Vagina (tissue), 1 donor: ENCODE data around the gene SLC35C2.

DNA sequence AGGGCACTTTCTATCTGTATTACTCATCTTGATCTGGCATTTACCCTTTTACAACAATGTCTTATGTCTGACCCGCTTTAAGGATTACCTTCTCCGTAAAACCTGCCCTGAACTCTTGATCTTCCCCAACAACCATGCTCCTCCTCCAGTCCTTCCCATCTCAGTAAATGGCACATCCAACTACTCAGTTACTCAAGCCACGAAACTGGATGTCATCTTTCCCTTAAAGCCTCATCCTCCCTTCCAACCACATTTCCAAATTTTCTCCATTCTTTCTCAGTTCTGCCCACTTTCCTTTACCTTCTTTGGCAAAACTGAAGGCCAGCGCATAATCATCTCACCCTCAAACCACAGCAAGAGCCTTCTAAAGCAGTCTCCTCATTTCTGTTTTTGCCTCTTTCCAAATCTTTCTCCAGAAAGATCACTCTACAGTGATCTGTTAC lies 17.9 kb downstream of the NCOA5 start:
- PRO-cap: no peak
- RAMPAGE, long total RNA: no peak

GRCh38 chr20:46206828-46207258 lies 88.7 kb downstream of the CD40 start:
- PRO-cap: no peak
- RAMPAGE, long total RNA: no peak

- PRO-cap: no peak
- RAMPAGE, long total RNA: no peak
Measured at GRCh38 chr20:46348366-46348820, 15.8 kb downstream of the SLC35C2 start.

DNA sequence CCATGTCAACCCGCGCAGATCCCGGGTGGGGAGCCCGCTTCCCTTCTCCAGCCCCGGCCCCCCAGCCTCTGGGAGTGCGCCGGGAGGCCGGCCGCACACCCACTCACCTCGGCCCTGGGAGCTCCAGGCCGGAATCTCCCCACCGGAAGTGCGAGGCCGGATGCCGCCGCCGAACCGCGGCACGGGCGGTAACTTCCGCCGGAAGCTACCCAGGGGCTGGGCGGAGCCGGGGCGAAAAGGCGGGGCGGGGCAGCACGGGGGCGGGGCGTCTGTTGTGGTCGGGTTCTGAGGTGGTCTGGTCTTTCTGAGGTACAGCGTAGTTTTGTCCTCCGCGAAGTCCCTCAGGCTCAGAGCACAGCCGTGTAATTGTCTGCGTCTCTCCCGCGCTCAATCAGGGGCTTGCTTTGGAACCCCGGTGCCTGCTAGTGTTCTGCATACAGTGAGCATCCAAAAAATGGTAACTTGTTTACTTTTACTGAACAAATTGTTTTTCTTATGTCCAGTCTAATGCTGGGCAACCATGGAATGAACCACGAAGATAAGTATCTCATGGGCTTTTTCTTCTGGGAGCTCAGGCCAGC lies at the start of gene SLC35C2:
SLC35C2 (minus strand) TSS at position 162 of the 581 bp plus-strand sequence.
- PRO-cap: bidirectional peak, plus-strand start at position 252 of the sequence, minus-strand start at position 135 of the sequence
- RAMPAGE, long total RNA: start-site peak on the minus strand centred at position 160 of the sequence, 61 bp wide, 180 reads

DNA sequence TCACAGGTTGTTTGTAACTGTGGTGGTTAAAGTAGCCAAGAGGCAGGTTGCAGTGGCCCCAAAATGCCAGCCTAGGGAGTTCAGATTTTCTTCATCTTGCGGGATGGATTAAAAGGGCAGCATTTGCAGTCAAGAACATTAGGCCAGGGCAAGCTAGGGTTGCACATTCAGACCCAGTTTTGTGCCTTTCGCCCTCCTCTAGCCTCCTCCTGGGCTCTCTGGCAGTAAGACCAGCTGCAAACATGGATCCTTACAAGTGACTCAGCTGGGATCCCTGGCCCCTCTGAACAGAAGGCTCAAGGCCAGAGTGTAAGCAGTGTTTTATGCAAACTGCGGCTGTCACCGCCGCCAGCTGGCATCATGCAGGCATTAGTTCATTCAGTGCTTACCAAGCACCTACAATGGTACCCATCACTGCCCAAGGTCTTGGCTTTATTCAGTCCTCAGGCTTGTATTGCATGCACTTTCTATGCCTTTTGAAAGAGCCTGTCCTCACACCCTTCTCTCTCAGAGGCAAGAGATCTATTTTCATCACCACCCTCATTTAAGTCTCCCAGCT lies 886 bp upstream of the SLC35C2 start:
- PRO-cap: no peak
- RAMPAGE, long total RNA: no peak

DNA sequence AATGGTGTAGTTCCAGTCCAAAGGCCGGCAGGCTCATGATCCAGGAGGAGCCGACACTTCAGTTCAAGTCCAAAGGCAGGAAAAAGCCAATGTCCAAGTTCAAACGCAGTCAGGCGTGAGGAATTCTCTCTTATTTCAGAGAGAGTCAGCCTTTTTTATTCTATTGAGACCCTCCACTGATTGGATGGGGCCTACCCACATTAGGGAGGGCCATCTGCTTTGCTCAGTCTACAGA lies 71.1 kb upstream of the EYA2 start:
- PRO-cap: no peak
- RAMPAGE, long total RNA: no peak

GRCh38 chr20:47032900-47033203 lies 138.2 kb downstream of the EYA2 start:
- PRO-cap: no peak
- RAMPAGE, long total RNA: no peak

- PRO-cap: no peak
- RAMPAGE, long total RNA: no peak
Measured at GRCh38 chr20:47256577-47257365, 99.7 kb downstream of the ZMYND8 start.

DNA sequence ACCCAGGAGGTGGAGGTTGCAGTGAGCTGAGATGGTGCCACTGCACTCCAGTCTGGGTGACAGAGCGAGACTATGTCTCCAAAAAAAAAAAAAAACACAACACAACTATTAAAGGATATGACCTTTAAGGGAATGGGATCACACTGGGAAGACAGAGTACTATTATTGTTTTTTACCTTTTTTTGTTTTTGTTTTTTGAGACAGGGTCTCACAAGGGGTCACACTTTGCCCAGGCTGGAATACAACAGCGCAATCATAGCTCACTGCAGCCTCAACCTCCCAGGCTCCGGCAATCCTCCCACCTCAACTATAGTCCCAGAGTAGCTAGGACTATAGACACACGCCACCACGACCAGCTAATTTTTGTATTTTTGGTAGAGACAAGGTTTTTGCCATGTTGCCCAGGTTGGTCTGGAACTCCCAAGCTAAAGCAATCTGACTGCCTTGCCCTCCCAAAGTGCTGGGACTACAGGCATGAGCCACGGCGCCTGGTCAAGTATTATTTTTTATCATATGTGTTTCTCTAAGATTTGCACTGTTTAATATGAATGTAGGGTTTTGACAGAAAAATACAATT lies 81.0 kb downstream of the ZMYND8 start:
- PRO-cap: no peak
- RAMPAGE, long total RNA: no peak

- PRO-cap: no peak
- RAMPAGE, long total RNA: no peak
Measured at GRCh38 chr20:47319394-47319642, 37.2 kb downstream of the ZMYND8 start.

DNA sequence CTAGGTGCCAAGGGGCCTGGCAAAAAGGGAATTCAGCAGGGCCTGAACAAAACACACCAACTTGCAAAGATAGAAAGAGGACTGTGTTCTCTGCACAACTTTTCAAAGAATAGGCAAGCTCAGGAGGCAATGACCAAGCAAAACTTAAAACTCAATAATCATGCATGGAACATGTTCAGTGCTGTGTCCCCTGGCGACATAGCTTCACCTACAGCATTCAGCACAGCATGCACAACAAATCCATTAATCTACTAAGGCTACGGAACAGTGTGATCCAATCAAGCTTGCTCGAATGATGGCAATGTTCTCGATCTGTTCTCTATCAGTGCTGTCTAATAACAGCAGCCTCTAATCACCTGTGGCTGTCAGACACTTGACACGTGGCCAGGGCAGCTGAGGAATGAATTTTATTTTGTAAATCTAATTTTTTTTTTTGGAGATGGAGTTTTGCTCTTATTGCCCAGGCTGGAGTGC lies 27.5 kb downstream of the ZMYND8 start:
- PRO-cap: no peak
- RAMPAGE, long total RNA: no peak

- PRO-cap: no peak
- RAMPAGE, long total RNA: no peak
Measured at GRCh38 chr20:47350043-47351075, 6.1 kb downstream of the ZMYND8 start.

DNA sequence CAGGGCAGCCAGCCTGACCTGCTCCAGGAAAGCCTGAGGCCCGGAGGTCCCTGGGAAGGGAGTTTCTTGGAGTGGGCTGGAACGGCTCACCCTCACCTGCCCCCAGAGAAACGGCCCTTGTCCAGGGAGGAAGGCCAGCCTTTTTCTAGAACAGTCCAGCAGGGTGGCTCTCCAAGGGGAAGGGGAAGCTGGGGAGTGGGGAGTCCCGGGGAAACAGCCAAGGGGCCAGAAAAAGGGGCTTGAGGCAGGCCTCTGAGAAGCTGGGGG lies 440 bp upstream of the ZMYND8 start:
- PRO-cap: no peak
- RAMPAGE, long total RNA: no peak

GRCh38 chr20:47359481-47360013 lies 3.0 kb upstream of the ZMYND8 start:
- PRO-cap: no peak
- RAMPAGE, long total RNA: no peak

GRCh38 chr20:47683090-47683347 lies 102.3 kb downstream of the SULF2 start:
- PRO-cap: no peak
- RAMPAGE, long total RNA: no peak

GRCh38 chr20:47736875-47737271 lies 48.4 kb downstream of the SULF2 start:
- PRO-cap: no peak
- RAMPAGE, long total RNA: no peak

GRCh38 chr20:47740652-47741384 lies 44.5 kb downstream of the SULF2 start:
- PRO-cap: no peak
- RAMPAGE, long total RNA: no peak

DNA sequence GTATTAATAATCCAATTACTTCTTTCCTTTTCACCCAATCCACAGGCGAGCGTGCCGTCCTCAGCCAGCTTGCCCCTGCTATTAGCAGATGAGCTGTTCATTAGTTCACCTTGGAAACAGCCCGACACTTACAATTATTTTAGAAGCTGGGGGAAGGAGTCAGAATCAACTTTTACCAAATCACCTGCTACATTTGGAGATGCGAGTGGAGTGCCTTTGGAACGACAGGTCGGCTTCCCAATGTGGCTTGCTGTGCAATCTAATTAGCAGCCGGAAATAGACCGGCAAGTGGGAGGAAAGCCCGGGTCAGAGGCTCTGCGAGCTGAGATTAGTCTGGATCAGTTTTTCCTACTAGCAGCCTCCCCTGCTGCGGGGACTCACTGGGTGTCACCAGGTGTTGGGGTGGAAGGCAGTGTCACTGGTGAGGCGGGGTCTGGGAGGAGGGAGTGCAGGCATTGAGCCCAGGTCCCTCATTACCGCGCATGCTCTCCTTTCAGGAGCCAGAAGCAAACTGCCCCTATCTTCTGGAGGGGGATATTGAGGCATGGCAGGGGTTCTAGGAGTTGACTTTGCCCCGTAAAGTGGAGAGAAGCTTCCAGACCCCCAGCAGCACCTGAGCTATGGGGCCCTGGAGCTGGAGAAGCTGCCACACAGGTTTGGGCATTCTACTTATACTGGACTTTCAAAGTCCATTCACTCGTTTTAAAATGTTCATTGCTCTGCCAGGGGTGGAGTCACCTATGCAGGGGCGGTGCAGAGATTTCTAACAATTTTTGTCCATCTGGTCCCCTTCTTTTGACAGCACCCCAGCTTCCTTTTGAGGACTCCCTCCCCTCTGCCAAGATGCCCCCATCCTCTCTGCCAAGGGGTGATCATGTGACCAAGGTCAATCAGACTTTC lies 11.1 kb downstream of the SULF2 start:
- PRO-cap: no peak
- RAMPAGE, long total RNA: no peak

DNA sequence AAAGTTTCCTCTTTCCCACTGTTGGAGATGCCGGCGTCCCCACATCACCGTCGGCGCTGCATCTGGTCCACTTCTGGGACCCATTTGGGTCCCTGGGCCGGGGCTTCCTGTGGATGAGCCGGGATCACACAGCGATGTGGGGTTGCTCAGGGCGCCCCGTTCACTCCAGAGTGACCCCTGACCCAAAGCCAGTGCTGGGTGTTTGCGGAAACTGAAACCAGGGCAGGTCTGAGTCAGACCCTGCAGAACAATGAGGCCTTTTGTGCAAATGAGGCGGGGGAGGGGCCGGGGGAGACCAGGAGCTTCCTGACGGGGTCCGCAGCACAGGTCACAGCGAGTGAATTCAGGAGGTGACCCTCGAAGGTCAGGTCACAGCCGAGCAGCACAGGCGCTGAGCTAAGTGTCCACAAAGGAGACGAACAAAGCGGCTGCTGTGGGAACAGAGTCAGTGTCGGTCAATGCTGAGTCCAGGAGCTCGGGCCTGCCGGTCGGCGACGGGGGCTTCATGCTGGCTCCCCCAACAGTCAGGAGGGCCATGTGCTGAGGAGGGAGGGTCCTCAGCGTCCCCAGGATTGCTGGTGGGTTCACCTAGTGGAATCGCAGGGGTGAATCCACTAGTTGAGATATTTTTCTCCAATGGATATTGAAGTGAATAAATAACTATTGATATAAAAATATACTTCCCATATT lies 188.2 kb upstream of the SULF2 start:
- PRO-cap: no peak
- RAMPAGE, long total RNA: no peak

GRCh38 chr20:48112320-48112707 lies 327.0 kb upstream of the SULF2 start:
- PRO-cap: no peak
- RAMPAGE, long total RNA: no peak